Measurements from ENCODE around the gene LRRC2.

DNA sequence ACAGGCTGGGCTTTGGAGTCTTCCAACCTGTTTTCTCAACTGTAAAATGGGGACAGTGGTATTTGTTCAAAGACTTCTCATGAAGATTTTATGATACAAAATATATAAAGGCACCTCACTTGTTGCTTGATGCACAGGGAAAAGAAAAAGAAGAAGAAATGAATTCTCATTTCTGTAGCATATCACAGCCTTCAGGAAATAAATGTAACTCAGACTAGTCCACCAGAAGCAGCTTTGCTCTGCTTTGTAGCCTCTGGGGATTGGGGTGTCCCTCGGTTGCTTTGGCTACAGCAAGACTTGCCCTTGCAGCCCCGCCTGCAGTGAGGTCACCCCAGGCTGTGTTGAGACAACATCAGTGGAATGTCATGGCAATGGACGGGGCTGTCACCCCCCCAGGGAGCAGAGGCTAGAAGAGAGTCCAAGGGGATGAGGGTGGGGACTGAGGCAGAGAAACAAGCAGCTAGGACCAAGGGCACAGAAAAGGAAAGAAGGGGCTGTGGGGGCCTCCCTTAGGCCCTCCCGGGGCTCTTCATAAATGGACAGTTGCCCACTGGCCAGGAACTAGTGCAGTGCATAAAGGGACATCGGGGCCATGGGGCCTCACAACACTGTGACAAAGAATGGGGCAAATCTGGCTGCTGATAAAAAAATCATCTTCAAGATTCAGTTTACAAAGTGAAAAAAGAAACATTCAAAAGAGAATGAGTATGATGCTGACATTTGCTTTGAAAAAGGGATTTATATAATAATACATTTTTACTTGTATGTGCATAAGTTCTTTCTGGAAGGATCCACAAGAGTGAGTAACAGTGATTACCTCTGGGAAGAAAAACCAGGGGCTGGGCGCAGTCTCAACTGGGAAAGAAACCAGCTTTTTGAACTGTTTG is 943 bp downstream of the CLEC3B start:
- RRBS, 2 experiments = no CpG with 5 or more reads among the region's 6 CpGs
CAGE:
- cytosol, long polyA minus RNA = no peak
- cytosol, long polyA plus RNA = no peak
- long polyA plus RNA = no peak
- nucleus, long polyA minus RNA = no peak
- nucleus, long polyA plus RNA = no peak

GRCh38 chr3:45093339-45093990 is 52.7 kb downstream of the CDCP1 start:
- RRBS, 2 experiments = no CpG with 5 or more reads among the region's 10 CpGs
CAGE:
- cytosol, long polyA minus RNA = no peak
- cytosol, long polyA plus RNA = no peak
- long polyA plus RNA = no peak
- nucleus, long polyA minus RNA = no peak
- nucleus, long polyA plus RNA = no peak

DNA sequence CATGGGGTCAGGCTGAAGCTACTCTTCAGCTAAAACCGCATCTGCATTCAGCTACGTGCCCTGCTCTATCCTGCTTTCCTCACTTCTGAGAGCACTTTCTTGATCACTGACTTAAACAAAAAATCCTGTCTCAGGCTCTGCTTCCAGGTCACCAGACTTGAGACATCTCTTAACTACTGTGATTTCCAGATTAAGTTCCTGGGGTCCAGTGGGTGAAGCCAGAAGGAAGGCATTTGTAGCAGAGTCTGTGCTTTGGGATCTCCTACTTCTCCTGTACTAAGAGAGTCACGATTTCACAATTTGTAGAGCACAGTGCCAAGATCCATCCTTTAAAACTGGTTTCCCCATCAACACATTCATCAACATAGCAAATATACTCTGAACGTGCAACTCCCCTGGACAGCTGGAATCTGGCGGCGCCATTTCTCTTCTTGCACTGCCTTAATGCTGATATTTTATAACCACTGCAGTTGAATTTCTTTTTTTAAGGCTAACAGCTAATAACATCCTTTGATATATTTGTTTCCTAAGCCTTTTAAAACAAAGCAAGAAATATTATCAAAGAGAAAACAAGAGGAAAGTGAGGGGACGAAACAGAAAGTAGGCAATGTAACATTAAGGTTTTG is 33.2 kb downstream of the CDCP1 start:
- RRBS, 2 experiments = no CpG with 5 or more reads among the region's 7 CpGs
CAGE:
- cytosol, long polyA minus RNA = no peak
- cytosol, long polyA plus RNA = no peak
- long polyA plus RNA = no peak
- nucleus, long polyA minus RNA = no peak
- nucleus, long polyA plus RNA = no peak

DNA sequence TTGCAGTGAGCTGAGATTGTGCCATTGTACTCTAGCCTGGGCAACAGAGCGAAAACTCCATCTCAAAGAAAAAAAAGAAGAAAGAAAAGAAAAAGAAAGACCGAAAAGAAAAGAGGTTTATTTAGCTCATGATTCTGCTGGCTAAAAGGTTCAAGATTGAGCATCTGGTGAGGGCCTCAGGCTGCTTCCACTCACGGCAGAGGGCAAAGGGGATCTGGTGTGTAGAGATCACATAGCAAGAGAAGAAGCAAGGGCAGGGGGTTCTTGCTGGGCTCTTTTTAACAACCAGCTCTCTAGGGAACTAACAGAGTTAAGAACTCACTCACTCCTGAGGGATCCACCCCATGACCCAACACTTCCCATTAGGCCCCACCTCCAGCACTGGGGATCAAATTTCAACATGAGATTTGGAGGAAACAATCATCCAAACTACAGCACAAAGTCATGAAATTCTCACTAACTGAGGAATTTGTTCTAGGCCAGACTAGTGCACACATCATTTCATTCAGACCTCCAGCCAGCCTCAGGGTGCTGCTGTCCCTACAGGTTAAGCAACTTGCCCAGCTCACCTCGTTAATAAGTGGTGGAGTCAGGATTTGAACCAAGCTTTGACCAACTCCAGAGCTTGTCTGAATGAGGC is 7.3 kb downstream of the CDCP1 start:
- RRBS, 2 experiments = no CpG with 5 or more reads among the region's 4 CpGs
CAGE:
- cytosol, long polyA minus RNA = no peak
- cytosol, long polyA plus RNA = no peak
- long polyA plus RNA = no peak
- nucleus, long polyA minus RNA = no peak
- nucleus, long polyA plus RNA = no peak

GRCh38 chr3:45139423-45139879 is 6.7 kb downstream of the CDCP1 start:
- RRBS, 2 experiments = no CpG with 5 or more reads among the region's 3 CpGs
CAGE:
- cytosol, long polyA minus RNA = no peak
- cytosol, long polyA plus RNA = no peak
- long polyA plus RNA = no peak
- nucleus, long polyA minus RNA = no peak
- nucleus, long polyA plus RNA = no peak

DNA sequence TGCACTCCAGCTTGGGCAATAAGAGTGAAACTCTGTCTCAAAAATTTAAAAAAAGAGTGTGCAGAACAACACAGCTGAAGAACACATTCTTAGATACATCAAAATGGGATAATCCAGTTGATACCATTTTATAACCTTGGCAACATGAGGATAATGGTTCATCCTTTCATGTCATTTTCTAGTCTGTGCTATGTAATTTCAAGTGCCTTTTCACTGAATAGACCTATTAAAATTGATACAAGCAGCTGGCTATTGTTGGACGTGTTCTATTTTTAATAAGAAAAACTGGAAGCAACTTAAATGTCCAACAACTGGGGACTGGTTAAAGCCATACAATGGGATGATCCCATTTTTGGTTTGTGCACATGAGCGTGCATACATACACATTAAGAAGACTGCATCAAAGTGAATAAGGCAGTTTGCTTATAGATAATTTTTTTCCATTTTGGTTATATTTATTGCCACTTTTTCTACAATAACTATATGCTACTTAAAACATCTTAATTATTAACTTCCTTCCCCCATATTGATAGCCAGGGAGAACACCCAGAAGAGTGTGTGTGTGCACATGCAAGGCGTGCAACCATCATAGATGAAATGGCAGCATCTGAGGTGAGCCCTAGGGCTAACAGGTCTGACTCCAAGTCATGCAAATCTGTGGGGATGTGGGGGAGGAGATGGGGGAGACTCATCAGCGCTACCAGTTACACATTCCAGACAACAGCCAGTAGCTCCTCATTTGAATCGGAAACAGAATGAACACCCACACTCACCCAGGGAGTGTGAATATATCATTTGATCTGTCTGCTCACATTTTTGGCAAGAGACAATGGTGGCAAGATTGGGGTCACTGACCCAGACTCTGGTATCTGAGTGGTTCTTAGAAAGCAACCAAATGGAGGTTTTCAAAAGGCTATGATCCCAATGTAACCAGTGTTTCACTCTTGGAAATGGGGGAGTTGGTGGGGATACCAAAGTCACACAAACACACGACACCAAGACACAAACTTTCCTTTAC is 2.7 kb downstream of the CDCP1 start:
- RRBS, 2 experiments = no CpG with 5 or more reads among the region's 6 CpGs
CAGE:
- cytosol, long polyA minus RNA = no peak
- cytosol, long polyA plus RNA = no peak
- long polyA plus RNA = no peak
- nucleus, long polyA minus RNA = no peak
- nucleus, long polyA plus RNA = no peak

GRCh38 chr3:45607714-45608115 is 13.2 kb downstream of the LIMD1 start:
- RRBS, 2 experiments = no CpG with 5 or more reads among the region's 8 CpGs
CAGE:
- cytosol, long polyA minus RNA = no peak
- cytosol, long polyA plus RNA = no peak
- long polyA plus RNA = no peak
- nucleus, long polyA minus RNA = no peak
- nucleus, long polyA plus RNA = no peak

GRCh38 chr3:45617863-45618706 is 23.5 kb downstream of the LIMD1 start:
- RRBS, 2 experiments = no CpG with 5 or more reads among the region's 11 CpGs
CAGE:
- cytosol, long polyA minus RNA = no peak
- cytosol, long polyA plus RNA = no peak
- long polyA plus RNA = no peak
- nucleus, long polyA minus RNA = no peak
- nucleus, long polyA plus RNA = no peak

DNA sequence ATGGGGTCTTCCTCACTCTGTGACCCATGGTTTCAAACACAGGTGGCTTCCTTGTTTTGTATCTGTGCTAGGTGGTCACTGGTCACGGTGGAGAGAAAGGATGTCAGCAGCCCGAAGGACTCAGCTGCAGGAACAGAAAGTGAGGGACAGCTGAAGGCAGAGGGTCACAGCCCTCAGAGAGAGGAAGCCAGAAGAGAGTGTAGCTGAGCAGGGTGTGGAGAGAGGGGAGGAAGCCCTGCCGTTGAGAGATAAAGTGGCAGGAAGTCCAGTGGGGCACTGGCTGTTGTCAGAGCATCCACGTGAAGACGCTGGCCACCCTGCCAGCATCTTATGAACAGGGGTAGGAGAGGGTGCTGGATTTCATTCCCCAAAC is 36.9 kb downstream of the LIMD1 start:
- RRBS, 2 experiments = no CpG with 5 or more reads among the region's 5 CpGs
CAGE:
- cytosol, long polyA minus RNA = no peak
- cytosol, long polyA plus RNA = no peak
- long polyA plus RNA = no peak
- nucleus, long polyA minus RNA = no peak
- nucleus, long polyA plus RNA = no peak

GRCh38 chr3:45693255-45693862 is 4.2 kb downstream of the SACM1L start:
- RRBS, 2 experiments = no CpG with 5 or more reads among the region's 4 CpGs
CAGE:
- cytosol, long polyA minus RNA = no peak
- cytosol, long polyA plus RNA = no peak
- long polyA plus RNA = no peak
- nucleus, long polyA minus RNA = no peak
- nucleus, long polyA plus RNA = no peak

- RRBS, 2 experiments = no CpG with 5 or more reads among the region's 1 CpG
CAGE:
- cytosol, long polyA minus RNA = no peak
- cytosol, long polyA plus RNA = no peak
- long polyA plus RNA = no peak
- nucleus, long polyA minus RNA = no peak
- nucleus, long polyA plus RNA = no peak
These were observed 284 bp downstream of the CXCR6 start for GRCh38 chr3:45943616-45943880.

DNA sequence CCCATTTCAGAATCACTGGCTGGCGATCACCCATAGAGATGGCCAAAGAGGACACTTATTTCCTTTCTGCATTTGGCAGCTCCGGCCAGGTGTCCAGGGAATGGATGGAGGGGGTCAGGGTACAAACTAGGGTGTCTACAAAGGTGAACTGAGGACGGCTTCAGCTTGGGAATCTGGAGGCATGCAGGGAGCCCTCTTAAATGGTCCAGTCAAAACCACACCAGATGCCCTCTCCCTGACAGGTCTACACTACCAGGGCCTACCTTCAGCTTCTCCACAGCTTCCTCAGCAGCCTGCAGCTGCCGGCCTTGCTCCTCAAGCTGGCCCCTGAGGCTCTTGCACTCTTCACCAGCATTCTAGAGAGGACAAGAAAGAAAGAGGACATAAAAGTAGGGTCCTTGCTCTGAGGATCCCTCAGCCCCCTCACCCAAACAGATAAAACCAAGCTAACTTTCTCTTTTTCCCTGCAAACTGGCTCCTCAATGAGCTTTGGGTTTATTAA is 21.6 kb downstream of the CXCR6 start:
- RRBS, 2 experiments = no CpG with 5 or more reads among the region's 4 CpGs
CAGE:
- cytosol, long polyA minus RNA = no peak
- cytosol, long polyA plus RNA = no peak
- long polyA plus RNA = no peak
- nucleus, long polyA minus RNA = no peak
- nucleus, long polyA plus RNA = no peak

DNA sequence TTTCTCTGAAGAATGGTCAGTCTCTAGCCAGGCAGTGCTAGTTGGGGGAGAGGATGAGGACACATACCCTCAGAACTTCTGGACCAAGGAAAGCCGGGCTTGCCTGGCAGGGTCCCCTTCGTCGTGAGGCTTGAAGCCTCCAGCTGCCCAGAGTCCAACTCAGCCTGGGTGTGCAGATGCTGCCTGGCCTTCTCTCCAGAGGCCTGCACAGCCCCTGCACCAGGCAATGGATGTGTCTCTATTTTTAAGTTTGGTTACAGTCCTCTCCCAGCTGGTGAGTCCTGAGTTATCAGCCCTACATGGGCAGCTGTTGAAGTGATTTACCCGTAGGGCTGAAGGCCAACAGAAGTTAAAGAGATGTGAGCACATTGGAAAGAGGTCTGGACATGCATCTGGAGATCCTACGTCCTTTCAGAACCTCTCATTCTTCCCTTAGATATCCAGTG is 10.1 kb downstream of the FYCO1 start:
- RRBS, 2 experiments = no CpG with 5 or more reads among the region's 5 CpGs
CAGE:
- cytosol, long polyA minus RNA = no peak
- cytosol, long polyA plus RNA = no peak
- long polyA plus RNA = no peak
- nucleus, long polyA minus RNA = no peak
- nucleus, long polyA plus RNA = no peak

- RRBS, 2 experiments = no CpG with 5 or more reads among the region's 3 CpGs
CAGE:
- cytosol, long polyA minus RNA = no peak
- cytosol, long polyA plus RNA = no peak
- long polyA plus RNA = no peak
- nucleus, long polyA minus RNA = no peak
- nucleus, long polyA plus RNA = no peak
These were observed 11.0 kb upstream of the FYCO1 start for GRCh38 chr3:46006503-46007186.

DNA sequence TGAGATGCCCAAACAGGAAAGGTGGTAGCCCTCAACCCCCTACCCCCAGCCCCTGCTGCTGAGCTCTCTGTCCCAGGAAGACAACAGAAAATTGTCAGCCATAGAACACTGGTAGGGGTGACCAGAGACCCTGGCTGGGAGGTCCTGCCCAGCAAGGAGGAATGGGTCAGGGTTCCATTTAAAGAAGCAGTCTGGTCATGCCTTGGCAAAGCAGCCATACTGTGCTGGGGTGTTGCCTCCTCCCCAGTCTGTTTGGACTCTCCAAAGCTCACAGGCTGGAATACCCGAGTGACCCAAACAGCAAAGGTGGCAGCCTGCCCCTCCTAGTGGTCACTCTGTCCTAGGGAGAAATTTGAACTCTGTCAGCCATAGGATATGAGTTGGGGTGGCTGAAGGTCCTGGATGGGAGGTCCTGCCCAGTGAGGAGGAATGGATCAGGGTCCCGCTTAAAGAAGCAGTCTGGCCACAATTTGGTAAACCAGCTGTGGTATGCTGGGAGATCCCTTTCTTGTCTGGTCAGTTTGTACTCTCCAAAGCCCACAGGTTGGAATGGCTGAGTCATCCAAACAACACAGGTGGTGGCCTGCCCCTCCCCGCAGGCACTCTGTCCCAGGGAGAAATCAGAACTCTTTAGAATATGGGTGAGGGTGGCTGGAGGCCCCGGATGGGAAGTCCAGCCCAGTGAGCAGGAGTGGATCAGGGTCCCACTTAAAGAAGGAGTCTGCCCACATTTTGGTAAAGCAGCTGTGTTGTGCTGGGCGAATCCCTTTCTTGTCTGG is 45.1 kb downstream of the CCR1 start:
- RRBS, 2 experiments = no CpG with 5 or more reads among the region's 5 CpGs
CAGE:
- cytosol, long polyA minus RNA = no peak
- cytosol, long polyA plus RNA = no peak
- long polyA plus RNA = no peak
- nucleus, long polyA minus RNA = no peak
- nucleus, long polyA plus RNA = no peak

DNA sequence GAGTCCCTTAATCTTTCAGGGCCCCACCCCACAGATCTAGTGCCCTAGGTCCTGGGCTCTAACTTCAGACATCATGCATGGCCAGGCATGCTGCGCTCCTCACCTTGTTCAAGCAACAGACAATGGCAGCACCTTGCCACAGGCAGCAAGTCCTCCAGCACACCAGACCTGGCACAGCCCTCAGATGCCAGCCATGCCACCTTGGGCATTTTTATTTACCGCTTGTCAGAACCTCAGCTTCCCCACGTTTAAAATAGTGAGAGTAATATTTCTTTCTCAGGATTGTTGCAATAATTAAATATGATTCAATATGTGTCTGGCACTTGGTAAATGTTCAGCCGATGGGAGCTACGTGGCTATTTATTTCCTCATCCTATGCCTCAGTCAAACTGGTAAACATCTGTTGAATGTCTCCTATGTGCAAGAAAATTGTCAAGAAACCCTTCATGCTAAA is 14.4 kb upstream of the CCR1 start:
- RRBS, 2 experiments = no CpG with 5 or more reads among the region's 5 CpGs
CAGE:
- cytosol, long polyA minus RNA = no peak
- cytosol, long polyA plus RNA = no peak
- long polyA plus RNA = no peak
- nucleus, long polyA minus RNA = no peak
- nucleus, long polyA plus RNA = no peak

DNA sequence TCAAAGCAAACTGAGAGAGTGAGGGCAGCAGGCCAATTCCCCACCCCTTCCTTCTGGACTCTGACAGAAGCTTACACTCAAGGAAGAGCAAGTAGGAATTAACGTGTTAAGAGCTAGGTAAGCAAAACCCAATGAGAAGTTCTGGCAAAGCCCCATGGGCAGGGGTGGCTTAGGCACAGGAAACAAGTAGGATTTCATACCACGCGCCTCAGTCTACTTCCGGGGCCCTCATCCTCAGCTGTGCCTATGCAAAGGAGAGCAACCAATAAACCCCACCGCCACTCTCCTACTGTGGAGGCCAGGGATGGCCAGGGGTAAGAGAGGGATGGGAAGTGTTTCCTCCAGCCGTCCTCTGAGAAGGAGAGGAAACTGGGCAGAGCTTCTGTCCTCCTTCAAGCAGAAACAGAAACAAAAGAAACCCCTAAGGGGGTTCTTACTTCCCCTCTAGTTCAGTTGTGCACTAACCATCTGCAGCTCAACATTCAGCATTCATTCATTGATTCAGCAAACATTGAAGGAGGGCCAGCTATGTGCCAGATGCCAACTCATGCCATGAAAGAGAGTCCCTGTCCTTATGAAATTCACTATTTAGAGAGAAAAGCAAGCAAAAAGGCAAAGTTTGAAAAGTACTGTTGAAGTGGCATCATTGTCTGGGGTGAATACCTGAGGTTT is 12.7 kb downstream of the CCR5 start:
- RRBS, 2 experiments = no CpG with 5 or more reads among the region's 6 CpGs
CAGE:
- cytosol, long polyA minus RNA = no peak
- cytosol, long polyA plus RNA = no peak
- long polyA plus RNA = no peak
- nucleus, long polyA minus RNA = no peak
- nucleus, long polyA plus RNA = no peak

GRCh38 chr3:46505784-46506317 is 8.1 kb downstream of the RTP3 start:
- RRBS, 2 experiments = no CpG with 5 or more reads among the region's 9 CpGs
CAGE:
- cytosol, long polyA minus RNA = no peak
- cytosol, long polyA plus RNA = no peak
- long polyA plus RNA = no peak
- nucleus, long polyA minus RNA = no peak
- nucleus, long polyA plus RNA = no peak

GRCh38 chr3:46565763-46566709 is at the start of gene LRRC2:
Gene LRRC2, minus strand, starts transcription at chr3:46566302.
- RRBS, 2 experiments = 2 to 4% methylated on average over 14 to 15 of the region's 58 CpGs
CAGE:
- cytosol, long polyA minus RNA = no peak
- cytosol, long polyA plus RNA = no peak
- long polyA plus RNA = no peak
- nucleus, long polyA minus RNA = no peak
- nucleus, long polyA plus RNA = no peak

GRCh38 chr3:46566710-46566997 is 552 bp upstream of the LRRC2 start:
- RRBS, 2 experiments = no CpG with 5 or more reads among the region's 3 CpGs
CAGE:
- cytosol, long polyA minus RNA = no peak
- cytosol, long polyA plus RNA = no peak
- long polyA plus RNA = no peak
- nucleus, long polyA minus RNA = no peak
- nucleus, long polyA plus RNA = no peak

Measured in HepG2 (cell line).